Hair follicle dermal papilla cell (primary cell): ENCODE results near the genes DRD2, TMPRSS5 and ZBTB16.

DNA sequence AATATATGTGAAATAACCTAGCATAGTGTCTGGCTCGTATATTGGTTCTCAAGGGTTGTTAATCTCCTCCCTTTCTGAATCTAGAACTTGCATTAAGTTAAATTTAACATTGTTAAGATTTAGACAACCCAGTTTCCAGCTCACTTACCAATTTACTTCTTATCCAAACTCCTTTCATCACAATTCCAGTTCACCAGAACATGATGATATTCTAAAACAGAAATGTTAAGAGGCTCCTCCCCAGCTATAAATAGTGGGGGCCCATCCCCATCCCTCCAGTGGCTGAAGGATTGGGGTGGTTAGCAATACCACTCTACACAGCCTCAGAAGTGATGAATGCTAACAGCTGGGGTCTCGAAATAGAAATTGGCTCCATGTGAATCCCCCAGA lies 98.0 kb upstream of the NCAM1 start:
- CAGE, long polyA plus RNA, result no peak

- CAGE, long polyA plus RNA, result no peak
Observed at GRCh38 chr11:113338889-113339582, 24.7 kb downstream of the TTC12 start.

DNA sequence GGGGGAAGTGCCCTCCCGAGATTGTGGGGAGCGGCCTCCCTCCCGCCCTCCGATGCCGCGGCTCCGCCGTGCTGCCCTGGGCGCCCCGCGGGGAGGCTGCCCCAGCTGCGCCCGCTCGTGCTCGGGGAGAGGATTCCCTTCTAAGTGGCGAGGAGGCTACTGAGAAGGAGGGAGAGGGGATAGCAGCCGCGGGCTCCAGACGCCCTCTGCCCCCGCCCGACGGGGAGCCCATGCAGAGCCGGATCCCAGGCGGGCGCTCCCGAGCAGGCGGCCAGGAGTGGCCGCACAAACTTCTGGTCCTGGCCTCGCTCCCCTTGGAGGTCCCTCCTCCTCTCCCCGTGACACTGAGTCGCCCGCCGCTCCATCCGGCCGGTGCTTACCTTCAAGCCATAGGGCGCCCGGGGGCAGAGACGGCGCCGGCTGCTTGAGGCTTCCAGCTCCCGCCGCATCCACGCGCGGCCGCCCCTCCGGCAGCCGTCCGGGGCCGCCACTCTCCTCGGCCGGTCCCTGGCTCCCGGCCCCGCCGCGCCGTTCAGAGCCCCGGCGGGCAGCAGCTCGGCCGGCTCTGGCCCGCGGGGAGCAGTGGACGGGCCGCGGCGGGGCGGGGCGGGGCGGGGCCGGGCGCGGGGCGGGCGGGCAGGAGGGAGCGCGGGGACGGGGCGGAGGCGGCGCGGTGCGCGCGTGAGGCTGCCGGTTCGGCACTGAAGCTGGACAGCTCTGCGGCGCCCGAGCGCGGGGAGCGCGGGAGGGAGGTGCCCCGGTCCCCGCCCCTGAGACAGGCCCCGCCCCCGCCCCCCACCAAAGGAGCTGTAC lies at the start of gene DRD2:
Gene DRD2 (minus strand): TSS at position 703 of the 813 bp plus-strand sequence.
- CAGE, long polyA plus RNA, result no peak

- CAGE, long polyA plus RNA, result no peak
Observed at GRCh38 chr11:113706049-113706760, at the start of gene TMPRSS5. Gene TMPRSS5, minus strand, starts transcription at chr11:113706308.

GRCh38 chr11:114036057-114037011 lies 23.2 kb upstream of the ZBTB16 start:
- CAGE, long polyA plus RNA, result no peak

- CAGE, long polyA plus RNA, result no peak
Observed at GRCh38 chr11:114040766-114041260, 18.7 kb upstream of the ZBTB16 start.

DNA sequence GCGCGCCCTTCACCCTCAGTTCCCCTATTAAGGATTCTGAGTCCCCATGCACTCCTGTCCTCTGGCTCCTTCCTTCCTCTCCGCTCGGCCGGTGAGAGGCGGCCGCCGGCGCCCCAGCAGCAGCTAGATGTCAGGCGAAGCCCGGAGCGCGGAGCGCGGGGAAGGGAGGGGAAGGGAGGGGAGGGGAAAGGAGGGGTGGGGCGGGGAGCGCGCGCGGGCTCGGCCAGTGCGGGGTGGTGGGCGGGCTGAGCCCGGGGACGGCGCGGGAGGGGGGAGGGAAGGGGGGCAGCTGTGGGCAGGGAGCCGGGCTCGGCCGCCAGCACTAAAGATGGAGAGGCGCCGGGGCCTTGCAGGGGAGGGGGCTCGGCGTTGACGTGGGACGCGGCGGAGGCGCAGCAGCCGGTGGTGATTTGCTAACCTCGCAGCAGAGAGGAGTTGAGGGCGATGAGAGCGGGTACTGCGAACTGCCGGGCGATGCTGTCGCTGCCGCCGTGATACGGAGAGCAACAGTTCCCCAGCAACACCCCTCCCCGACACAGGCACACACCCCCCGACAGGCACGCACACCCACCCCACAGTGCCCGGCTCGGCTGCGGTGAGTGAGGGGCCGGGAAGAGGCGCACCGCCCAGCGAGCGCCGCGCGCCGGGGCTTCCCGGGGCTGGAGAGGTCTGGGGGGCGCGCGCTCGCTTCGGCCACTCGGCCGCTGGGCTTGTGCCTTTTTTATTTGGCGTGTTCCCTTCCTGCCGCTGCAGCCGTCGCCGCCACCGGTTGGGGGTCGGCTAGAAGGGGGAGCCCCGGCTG lies at the start of gene ZBTB16:
Gene ZBTB16 (plus strand): TSS at position 424 of the 802 bp plus-strand sequence.
- CAGE, long polyA plus RNA, result no peak

DNA sequence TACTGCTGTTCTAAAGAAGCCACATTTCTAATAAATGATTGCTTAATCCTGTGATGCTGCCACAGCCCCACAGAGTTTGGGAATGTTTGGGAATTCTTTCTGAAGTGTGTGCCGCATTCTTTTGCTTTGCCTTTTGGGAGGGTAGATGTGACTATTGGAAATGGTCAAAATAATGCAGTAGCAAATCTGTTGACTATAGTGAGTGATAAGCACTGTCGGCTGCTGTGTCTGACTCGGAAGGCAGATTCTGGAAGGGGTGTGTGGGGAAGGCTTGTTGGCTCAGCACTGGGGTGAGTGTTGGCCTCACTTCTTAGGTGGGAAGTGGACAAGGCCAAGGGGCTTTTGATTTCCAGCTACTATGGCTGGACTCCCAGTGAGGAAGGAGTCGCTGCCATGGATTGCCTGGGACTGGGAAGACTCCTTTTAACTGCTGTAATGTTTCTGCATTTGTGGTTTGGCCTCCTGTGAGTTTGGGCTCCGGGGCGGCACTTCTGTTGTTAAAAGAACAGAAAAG lies 20.0 kb downstream of the ZBTB16 start:
- CAGE, long polyA plus RNA, result no peak

DNA sequence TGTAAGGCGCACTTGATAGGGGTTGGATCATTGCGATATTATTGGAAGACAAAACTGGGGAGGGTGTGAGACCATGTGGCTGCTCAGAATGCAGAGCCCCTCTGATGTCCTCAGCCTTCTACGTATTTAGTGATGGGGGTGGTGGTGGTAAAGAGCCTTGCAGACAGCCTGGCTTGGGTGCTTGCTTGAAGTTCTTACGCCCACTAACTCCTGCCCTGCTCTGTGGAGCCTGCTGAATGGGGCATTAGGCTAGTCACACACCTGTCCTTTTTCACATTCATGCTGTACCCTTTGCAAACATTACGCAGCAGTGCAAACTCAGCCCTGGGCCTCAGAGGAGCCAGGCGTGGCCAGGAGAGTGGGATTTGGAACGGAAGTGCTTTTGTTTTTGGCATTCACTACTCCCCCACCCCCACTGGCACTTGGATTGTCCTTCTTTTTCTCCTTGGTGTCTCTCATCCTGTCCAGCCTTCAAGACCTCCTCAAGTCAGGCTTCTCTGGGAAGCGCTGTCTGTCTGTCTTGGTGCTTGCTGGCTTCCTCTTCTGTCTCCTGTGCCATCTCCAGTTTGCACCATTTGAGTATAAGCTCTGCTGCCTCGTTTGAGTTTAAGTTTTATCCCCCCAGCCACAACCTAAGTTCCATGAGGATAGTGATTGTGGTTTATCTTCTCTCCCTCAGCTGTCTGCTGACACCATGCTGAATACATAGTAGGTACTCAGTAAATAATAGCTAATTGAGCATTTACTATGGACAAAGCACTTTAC lies 26.5 kb downstream of the ZBTB16 start:
- CAGE, long polyA plus RNA, result no peak

DNA sequence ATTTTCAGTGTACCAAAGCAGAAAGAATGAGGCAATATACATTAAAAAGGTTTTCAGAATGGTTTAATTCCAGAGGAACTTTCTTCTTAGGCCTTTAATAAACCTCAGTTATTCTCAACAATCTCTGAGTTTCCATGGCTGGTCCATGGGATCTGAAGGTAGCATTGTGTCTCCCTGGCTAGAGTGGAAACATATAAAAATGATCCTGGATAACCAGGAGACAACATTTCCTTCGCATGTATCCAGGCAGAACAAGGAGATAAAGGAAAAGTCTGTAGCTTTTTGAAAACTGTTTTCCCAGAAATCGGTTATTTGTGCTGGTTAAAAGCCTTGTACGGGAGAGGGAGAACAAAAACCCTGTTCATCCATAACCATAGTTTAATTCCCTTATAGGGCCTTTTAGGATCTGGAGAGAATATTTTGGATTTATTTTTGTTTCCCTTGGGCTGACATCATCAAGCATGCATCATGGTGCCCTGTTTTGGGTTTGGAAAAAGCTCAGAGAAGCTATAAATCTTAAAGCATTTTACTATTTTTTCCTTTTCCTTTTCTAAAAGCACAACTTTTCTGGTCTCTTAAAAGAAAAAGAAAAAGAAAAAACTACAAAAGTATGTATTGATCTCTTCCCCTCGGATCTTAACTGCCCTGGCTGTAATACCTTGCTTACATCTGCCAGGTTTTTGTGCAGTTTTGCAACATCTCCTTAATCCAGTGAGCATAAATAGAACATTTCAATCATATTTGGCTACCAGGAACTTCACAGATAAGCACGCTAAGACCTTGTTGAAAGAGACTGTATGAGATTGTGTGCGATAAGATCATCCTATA lies 87.8 kb downstream of the ZBTB16 start:
- CAGE, long polyA plus RNA, result no peak

DNA sequence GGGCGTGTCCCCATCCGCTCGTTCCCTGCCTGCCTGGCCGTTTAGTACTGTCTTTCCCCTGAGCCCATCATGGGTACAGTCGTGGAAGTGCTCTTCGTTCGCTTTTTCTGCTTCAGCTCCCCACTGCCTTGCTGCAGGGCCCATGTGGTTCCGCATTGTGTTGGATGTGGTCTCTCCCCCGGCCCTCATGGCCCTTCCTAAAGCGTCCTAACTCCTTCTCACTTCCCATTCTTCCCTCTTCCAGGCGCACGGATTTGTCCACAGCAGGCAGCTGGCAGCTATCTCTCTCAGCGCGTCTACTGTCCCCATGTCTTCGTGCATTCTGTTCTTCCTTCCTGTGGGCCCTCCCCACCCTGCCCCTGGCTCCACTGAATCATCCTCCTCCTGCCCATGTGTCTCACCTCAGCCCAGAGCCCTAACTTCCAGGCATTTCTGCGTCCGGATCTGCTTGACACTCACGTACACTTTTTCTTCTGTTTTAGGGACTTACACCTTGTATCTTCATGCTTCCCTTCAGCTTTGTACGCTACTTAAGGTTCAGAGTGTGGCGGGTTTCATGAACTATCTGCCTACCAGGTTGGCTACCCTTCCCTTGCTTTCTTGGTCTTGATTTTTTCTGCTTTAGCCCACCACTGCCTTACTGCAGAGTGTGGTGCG lies 98.2 kb downstream of the ZBTB16 start:
- CAGE, long polyA plus RNA, result no peak

DNA sequence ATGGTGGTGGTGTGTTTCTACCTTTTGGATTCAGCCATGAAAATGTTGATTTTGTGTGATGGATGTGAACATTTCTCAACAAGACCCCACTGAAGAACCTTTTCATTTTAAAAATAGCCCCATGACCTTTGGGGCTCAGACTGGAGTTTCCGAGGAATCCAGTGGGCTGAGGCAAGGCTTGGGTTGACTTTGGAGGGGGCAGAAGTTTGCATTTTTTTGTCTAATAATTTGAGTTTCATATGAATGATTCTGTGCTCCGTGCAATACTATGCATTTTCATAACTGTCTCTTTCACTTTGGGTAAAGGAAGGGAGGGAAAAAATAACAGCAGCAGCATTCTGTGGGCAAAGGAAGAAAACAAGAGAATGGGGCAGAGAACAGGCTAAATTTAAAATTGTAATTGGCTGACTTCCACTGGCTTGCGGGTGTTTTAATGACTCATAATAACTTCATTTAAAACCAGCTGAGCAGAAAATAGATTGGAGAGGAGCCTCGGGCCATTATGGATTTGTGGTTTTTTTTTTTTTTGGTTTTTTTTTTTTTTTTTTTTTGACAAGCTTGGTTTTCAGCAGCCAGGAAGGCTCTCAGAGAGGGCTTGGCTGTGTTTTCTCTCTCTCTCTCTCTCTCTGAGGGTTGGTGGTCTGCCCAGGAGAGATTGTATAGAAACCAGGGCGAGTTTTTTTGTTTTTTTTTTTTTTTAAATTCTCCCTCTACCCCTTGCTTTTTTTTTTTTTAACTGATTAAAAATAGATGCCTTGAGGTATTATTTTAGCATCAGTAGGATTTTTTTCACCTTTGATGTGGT lies 107.4 kb downstream of the ZBTB16 start:
- CAGE, long polyA plus RNA, result no peak

- CAGE, long polyA plus RNA, result no peak
Observed at GRCh38 chr11:114172165-114172967, 112.9 kb downstream of the ZBTB16 start.

GRCh38 chr11:114190854-114191202 lies 105.4 kb upstream of the NNMT start:
- CAGE, long polyA plus RNA, result no peak

GRCh38 chr11:114208540-114209051 lies 87.6 kb upstream of the NNMT start:
- CAGE, long polyA plus RNA, result no peak

- CAGE, long polyA plus RNA, result no peak
Observed at GRCh38 chr11:114219540-114220542, 76.4 kb upstream of the NNMT start.

DNA sequence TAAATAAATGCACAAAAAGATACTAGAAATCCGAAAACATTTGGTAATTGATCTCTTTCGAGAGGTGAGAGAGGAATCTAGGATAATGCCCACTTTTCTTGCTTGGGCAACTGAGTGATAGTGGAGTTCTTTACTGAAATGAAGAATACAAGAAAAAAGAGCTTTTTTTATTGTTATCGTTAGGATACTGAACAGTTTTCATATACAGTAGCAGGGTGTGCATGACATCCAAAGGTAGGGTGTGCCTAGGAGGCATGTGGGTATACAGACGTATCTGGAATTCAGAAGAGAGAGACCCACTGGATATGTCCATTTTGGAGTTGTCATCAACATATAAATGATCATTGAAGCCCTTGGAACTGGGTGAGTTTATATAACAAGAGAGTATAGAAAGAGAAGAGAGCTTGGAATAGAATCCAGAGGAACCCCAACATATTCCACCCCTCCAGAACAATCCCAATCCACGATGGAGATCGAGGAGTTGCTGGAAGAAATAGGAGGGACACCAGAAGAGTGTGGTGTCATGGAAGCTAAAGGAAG lies 71.9 kb upstream of the NNMT start:
- CAGE, long polyA plus RNA, result no peak

- CAGE, long polyA plus RNA, result no peak
Observed at GRCh38 chr11:114274175-114274615, 22.0 kb upstream of the NNMT start.

DNA sequence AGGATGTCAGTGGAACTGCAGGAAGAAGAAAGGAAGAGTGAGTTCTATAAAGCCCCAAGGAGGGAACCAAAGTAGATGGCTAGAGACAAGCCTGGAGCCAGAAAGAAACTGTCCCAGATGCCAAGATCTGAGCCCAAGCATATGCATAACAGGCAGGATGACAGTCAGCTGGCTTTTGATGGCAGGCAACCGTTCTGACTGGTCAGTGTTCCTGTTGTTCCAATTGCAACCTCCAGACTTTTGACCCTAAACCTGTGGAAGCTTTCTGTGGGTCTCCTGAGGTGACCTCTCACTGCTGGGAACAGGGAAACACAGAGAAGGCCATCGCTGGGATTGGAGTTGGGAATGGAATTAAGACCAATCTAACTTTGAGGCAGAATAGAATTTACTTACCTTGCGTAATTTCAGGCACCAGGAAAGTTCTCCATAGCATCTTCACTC lies 21.6 kb upstream of the NNMT start:
- CAGE, long polyA plus RNA, result no peak

DNA sequence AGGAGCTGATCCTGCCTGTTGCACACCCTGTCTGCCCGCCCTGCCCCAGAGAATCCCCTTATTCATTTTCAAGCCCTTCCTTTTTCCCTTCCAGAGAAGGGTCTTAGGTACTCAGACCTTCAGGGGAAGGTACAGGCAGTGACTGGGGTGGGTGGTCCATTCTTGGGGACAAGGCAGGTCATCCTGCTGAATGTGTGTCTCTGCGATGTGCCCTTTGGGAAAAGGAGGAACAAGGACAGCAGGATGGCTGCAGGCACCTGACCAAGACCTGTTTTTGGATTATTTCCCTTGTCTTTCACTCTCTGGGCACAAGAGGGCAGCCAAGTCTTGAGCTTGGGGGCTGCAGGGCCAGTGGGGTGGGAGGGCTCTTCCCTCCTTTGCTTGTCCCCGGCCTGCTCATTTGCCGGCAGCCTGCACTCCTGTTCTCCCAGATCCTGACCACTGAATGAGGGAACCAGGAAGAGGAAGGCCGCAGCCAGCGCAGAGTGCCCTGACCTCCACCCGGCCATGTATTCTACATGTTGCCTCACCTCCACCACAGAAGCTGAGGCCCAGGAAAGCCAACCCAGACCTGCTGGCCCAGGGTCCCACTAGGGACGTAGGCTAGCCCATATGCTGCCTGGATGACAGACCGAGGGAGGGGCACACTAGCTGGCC lies 15.6 kb upstream of the NNMT start:
- CAGE, long polyA plus RNA, result no peak